ENCODE data around the genes MEDAG, ZAR1L, N4BP2L2 and STARD13.

GRCh38 chr13:30745932-30746316, 10.6 kb downstream of the ALOX5AP start:
- PRO-cap = no peak

DNA sequence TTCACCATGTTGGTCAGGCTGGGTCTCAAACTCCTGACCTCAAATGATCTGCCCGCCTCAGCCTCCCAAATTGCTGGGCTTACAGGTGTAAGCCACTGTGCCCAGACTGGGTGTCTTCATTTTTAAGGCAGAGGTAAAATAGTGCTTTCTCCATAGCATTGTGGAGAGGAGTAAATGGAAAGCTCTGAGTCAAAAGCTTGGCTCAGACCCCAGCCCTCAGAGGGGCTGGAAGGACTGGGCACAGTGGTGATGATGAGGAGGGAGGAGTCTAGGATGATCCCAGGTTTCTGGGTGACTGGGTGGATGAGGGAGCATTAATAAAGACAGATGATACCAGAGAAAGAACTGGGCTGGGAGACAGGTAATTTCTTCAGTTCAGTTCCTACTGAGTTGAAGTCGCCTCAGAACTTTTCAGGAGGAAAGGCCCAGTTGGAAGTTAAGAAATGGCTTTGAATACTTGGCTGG, 37.3 kb upstream of the MEDAG start:
- PRO-cap = no peak

GRCh38 chr13:30905708-30907017, at the start of gene MEDAG:
Gene MEDAG (plus strand): TSS chr13:30906271.
- PRO-cap = no peak

- PRO-cap = no peak
Observed at GRCh38 chr13:30979357-30979600, 46.8 kb downstream of the TEX26 start.

- PRO-cap = bidirectional peak, plus-strand start at chr13:31931191, minus-strand start at chr13:31931017
Observed at GRCh38 chr13:31930845-31931441, 100.6 kb upstream of the FRY start.

GRCh38 chr13:32060371-32061198, 29.0 kb downstream of the FRY start:
- PRO-cap = no peak

- PRO-cap = no peak
Observed at GRCh38 chr13:32117684-32118277, 86.2 kb downstream of the FRY start.

DNA sequence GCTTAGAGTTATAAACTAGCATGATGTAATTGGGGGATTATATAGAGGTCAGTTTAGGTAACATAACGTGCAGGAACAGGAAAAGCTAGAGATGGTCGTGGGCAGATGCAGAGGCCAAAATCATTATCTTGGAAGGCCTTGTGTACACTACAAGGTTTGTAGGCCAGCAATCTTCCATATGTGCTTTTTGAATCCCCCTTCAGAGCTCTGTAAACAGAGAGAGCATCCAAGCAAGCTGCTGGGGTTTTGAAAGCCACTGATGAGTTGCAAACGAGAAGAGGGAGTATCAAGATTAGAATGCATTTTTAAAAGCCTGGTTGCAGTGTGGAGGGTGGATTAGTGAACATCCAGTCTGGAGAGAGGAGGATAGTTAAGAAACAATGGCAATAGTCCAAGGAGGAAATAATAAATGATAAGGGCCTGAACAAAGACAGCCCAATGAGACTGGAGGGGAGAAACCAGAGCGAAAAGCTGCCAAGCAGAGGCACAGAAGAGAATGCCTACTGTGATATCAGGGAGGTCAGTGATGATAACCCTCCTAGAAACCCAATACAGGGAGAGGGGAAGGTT, 109.6 kb downstream of the ZAR1L start:
- PRO-cap = no peak

- PRO-cap = no peak
Observed at GRCh38 chr13:32206031-32206775, 109.0 kb downstream of the ZAR1L start.

GRCh38 chr13:32254752-32255743, 60.1 kb downstream of the ZAR1L start:
- PRO-cap = no peak

DNA sequence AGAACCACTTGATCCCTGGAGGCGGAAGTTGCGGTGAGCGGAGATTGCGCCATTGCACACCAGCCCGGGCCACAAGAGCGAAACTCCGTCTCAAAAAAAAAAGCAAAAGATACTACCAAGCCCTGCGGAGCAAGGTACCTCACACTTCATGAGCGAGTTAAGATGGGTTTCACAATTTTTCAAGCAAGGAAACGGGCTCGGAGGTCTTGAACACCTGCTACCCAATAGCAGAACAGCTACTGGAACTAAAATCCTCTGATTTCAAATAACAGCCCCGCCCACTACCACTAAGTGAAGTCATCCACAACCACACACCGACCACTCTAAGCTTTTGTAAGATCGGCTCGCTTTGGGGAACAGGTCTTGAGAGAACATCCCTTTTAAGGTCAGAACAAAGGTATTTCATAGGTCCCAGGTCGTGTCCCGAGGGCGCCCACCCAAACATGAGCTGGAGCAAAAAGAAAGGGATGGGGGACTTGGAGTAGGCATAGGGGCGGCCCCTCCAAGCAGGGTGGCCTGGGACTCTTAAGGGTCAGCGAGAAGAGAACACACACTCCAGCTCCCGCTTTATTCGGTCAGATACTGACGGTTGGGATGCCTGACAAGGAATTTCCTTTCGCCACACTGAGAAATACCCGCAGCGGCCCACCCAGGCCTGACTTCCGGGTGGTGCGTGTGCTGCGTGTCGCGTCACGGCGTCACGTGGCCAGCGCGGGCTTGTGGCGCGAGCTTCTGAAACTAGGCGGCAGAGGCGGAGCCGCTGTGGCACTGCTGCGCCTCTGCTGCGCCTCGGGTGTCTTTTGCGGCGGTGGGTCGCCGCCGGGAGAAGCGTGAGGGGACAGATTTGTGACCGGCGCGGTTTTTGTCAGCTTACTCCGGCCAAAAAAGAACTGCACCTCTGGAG, at the start of gene ZAR1L:
Gene ZAR1L (minus strand): TSS at position 603 of the 904 bp plus-strand sequence.
- PRO-cap = bidirectional peak, plus-strand start at position 748 of the sequence, minus-strand start at position 657 of the sequence

- PRO-cap = no peak
Observed at GRCh38 chr13:32424043-32424501, 3.9 kb downstream of the N4BP2L1 start.

- PRO-cap = no peak
Observed at GRCh38 chr13:32428739-32429570, 1.0 kb upstream of the N4BP2L1 start.

GRCh38 chr13:32505702-32506640, 32.6 kb downstream of the N4BP2L2 start:
- PRO-cap = no peak

DNA sequence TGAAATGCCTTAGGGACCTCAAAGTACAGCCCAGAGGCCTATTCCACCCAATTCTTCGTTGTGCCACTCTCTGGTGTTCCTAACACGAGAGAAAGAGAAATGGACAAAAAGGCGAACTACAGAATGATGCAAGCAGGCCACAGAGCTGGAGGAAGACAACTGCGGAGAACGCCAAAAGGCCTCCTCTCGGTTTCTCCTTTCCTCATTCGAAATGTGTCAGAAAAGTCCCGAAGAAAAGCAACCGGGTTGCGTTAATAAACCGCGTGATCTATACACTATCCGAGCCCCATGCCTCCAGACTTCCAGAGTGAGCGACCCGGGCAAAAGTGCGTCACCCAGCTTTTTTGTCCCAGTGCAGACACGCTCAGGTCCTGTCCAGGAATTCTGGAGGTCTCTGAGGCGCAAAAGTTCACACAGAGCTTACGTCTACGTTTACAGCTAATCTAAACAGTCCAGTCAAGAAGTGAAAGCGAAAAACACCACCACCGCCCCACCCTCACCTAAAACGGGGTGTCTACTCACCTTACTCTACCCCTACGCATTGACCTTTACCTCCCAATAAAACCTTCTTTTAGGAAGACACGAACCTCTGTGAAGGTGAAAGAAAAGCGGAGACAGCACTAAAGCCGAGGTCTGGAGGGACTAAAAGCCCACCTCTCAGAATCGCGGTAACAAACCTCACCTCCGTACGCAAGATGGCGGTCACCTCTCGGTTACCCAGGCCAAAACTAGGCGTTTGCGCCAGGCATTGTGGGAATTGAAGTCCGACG, at the start of gene N4BP2L2:
Gene N4BP2L2 (minus strand): TSS at position 700 of the 770 bp plus-strand sequence.
- PRO-cap = unidirectional peak, plus-strand start at position 142 of the sequence; unidirectional peak, plus-strand start at position 305 of the sequence; bidirectional peak, plus-strand start outside the sequence, minus-strand start at position 730 of the sequence

- PRO-cap = bidirectional peak, plus-strand start at chr13:32538973, minus-strand start at chr13:32538825
Observed at GRCh38 chr13:32538866-32539436, 356 bp upstream of the N4BP2L2 start.

DNA sequence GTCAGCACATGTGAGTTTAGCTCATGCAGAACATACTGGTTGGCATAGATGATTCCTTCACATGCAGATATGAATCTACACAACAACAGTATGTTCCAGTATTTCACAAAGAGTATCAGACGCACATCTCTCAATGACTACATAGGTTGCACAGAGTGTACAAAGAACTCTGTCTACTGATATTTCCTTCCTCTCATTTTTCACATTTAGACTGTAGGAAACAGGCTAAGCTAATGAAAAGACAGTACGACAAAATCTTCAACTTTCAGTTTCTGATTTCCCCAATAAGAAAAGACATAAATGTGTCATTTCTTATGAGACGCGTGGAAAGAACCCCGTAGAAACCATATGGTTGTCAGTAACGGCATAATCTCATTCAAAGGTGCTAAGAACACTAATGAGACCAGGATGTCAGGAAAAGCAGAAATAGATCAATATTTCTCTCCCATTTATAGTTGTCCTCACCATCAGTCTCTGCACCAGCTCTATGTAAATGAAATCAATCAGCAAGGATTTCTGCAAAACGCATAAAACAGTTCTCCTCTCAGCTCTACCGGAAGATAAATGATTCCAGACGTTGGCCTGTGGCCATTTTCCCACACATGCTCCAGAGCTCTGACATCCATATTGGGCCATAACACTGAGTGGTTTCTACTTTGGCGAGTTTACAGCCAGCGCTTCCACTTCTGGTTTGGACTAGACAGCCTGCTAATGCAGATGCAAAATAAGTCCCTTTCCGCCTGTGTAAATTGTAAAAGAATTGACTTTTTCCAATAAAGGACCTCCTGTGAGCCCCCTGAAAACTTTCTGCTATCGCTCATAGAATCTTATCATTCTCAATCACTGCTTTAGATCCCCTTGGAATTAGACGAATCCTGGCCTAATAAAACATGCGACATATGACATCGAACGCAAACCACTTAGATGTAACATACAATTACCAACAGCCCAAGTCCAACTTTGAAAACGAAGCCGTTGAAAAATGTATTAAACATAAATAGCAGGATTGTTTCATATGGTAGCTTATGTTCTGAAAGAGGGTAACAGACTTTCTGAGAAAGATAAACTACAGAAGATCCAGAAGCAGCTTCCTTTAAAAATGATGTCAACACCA, 81.0 kb downstream of the STARD13 start:
- PRO-cap = no peak

DNA sequence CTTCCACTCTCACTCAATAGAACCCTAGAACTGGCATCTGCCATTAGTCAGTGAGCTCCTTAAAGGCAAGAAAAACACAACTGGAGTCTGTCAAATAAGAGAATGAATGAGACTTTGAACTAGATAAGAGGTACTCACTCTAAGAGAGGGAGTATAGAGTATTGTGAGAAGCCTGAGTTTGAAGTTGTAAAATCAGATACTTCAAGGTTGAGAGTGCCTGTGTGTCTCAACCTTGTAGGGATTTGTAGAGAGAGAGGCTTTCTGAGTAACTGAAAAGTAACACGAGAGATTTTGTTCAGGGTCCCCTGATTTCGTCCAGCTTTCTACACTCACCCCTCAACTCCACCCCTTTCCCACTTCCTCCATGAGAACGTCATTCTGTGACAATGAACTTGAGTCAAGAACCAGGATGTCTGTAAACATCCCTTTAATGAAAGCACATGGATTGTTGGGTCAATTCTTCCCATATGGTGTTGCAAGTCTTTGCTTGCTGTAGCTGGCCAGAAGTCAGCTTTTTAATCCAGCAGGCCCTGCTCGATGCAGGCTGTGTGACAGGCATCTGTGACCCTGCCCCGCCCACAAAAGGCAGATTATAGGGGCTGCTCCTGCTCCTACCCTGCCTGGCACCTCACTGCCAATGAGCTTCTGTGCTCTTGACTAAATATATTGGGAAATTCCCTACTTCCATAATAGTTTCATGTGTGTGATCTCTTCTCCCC, 78.1 kb downstream of the STARD13 start:
- PRO-cap = unidirectional peak, minus-strand start at position 325 of the sequence

GRCh38 chr13:33285402-33286238, at the start of gene STARD13:
Gene STARD13 (minus strand): TSS chr13:33285755.
- PRO-cap = bidirectional peak, plus-strand start at chr13:33285890, minus-strand start at chr13:33285755

GRCh38 chr13:33316701-33317386, 31.3 kb upstream of the STARD13 start:
- PRO-cap = no peak